ENCODE measurements around a stretch of chr7.

GRCh38 chr7:50629038-50630033, 64.1 kb upstream of the DDC start:
- PRO-cap: no peak
- RAMPAGE, long total RNA, 2 experiments: no peak in any of the 2 experiments

DNA sequence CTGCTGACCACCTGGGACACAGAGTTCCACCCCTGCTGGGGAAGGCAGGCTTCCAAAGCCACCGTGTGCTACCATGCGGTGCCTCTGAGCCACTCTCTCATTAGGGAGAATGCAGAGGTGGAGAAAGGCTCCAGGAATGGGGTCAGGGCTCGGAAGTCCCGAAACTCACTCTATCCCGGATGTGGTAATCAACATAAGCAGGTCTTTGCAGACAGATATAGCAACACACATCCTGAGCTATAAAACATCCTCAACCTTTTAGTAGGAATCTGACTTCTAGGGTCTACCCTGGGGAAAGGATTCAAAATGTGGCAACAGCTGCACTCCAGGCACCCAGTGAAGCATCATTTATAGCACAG, 91.4 kb upstream of the DDC start:
- PRO-cap: no peak
- RAMPAGE, long total RNA, 2 experiments: no peak in any of the 2 experiments

DNA sequence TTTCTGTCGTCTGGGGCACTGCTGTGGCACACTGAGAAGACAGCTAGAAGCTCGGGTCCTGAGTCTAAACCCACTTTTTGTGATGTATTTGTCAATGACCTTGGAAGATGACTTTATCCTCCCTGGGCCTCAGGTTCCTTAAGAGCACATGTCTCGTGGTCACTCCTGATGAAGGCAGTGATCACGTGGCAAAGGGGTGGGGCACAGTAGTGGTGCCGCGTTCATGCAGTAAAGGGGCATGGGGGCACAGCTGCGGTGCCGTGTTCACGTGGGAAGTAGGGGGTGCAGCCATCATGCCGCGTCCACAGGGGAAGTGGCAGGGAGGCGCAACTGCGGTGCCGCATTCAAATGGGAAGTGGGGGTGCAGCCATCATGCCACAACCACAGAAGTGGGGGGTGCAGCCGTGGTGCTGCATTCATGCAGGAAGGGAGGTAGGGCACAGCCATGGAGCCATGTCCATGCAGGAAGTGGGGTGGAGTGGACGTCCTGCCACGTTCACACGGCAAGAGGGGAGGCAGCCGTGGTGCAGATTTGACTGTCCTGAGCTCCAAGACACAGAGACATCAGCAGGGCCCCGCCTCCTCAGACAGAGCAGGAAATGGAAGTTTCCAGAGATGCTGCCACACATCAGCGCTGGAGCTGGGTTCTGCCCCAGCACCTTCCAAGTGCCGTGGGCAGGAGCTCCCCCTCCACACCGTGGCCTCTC, 94.9 kb upstream of the DDC start:
- PRO-cap: no peak
- RAMPAGE, long total RNA, 2 experiments: no peak in any of the 2 experiments

- PRO-cap: no peak
- RAMPAGE, long total RNA, 2 experiments: no peak in any of the 2 experiments
Measured at GRCh38 chr7:50683951-50684410, 98.7 kb downstream of the GRB10 start.

DNA sequence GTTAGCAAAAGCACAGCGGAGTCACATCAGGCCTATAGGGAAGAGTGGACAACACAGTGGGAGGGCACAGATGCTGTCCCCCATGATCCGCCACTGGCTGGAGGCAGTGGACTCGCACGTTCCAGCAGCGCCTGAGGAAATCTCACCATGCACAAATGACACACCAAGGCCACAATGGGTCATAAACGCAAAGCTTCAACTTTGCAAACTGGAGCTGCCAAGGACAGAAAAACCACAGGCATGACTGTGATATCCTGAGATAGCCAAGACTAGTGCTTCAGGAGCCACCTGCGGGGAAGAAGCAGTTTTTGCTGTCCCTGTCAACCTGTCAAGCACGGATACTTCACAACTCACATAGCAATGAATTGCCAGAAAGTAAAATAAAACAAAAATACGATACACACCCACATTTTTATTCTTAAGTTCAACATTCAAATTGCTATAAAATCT, 58.7 kb downstream of the GRB10 start:
- PRO-cap: no peak
- RAMPAGE, long total RNA, 2 experiments: no peak in any of the 2 experiments

- PRO-cap: no peak
- RAMPAGE, long total RNA, 2 experiments: no peak in any of the 2 experiments
Measured at GRCh38 chr7:50898578-50898959, 115.9 kb upstream of the GRB10 start.

DNA sequence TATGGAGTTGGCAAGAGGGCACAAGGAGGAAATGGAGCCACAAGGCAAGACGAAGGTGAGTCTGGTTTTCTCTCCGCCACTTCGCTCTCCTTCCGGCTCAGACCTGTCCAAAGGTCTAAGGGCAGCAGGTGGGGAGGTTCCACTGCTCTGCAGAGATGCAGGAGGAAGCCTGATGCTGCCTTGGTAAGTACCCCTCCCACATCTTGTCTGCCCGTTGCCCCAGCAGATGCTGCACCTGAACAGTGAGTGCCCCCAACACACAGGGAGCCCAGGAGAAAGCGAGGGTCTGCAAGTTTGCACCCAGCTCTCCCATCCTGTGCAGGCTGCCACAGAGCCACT, 235.3 kb downstream of the COBL start:
- PRO-cap: no peak
- RAMPAGE, long total RNA, 2 experiments: no peak in any of the 2 experiments

DNA sequence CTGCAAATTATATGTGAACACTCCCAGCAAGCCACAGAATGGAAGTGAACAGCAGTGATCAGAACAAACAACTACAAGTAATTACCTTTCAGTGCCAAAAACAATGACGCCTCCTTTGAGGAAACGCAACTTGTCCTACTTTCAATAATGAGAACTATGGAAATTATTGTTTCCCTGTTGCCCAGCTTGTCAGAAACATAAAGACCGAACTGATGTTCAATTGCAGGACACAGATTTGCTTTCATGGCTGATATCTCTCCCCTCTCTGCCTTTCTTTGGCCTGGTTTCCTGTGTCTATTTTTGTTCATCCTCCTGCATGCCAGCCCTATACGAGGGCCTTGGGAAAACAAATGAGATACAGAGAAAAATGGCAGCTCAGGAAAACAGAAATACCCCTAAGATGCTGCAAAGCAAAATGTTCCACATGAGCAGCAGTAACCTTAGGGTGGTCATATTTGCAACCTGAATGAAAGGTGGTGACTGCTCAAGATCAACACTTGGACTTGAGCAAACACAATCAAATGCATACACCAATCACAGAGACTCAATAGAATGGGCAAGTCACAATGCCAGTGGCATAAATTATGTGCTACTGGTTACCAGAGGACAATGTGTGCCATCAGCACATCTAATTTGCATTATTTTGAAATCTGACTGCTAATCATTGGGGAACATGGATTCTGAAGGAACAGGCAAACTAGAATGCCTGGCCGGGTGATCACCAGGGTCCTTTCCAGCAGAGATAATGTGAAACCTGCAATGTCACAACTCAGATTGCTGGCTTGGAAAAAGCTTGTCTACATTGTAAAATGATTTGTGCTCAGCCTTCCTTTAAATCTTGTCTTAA, 26.7 kb downstream of the COBL start:
- PRO-cap: no peak
- RAMPAGE, long total RNA, 2 experiments: no peak in any of the 2 experiments

- PRO-cap: no peak
- RAMPAGE, long total RNA, 2 experiments: no peak in any of the 2 experiments
Measured at GRCh38 chr7:51314729-51315063, 1.9 kb downstream of the COBL start.

DNA sequence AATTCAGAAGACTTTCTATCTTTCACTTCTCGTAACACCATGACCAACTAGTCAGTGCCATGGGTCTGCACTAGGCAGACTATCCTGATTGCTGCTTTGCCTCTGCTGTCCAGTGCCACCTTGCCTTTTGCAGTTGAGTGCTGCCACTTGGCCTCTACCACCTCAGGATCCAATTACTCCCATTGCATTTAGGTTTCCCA, 161.4 kb upstream of the POM121L12 start:
- PRO-cap: no peak
- RAMPAGE, long total RNA, 2 experiments: no peak in any of the 2 experiments

- PRO-cap: no peak
- RAMPAGE, long total RNA, 2 experiments: no peak in any of the 2 experiments
Measured at GRCh38 chr7:55066331-55067248, 47.8 kb downstream of the EGFR start.

DNA sequence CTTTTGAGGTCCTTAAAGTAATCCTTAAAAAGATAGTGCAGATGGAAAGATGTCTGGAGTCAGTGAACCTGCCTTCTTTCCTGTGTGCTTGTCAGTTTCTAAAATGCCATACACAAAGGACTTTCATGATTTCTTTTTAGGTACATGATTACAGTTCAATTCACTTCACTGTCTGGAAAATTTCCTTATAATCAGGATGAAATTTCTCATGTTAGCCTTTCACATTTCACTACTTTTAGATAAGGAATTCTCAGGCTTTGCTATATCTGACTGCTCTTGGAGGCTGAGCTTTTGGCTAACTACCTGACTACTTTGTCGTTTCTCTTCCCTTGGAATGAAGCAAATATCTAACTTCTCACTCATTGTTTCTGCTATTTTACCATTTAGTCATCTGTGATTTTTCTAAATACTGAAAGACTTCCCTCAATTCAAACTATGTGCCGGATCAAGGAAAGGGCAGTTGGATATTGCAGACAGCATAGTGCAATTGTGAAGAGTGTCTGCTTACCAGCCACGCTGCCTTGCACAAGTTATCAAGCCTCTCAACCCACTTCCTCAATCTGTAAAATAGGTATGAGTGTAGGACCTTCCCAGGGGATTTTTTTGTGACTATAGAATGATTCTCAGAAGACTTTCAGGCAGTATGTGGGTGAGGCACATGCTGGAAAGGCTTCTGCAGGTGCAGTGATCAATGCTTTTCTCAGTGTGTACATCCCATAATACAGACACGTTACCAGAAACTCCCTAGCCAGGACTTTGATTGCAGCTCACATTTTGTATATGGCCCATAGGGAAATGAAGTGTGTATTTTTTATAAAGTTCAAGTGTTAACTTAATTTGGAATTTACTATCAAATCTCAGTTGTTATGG, 54.2 kb downstream of the EGFR start:
- PRO-cap: no peak
- RAMPAGE, long total RNA, 2 experiments: no peak in any of the 2 experiments

DNA sequence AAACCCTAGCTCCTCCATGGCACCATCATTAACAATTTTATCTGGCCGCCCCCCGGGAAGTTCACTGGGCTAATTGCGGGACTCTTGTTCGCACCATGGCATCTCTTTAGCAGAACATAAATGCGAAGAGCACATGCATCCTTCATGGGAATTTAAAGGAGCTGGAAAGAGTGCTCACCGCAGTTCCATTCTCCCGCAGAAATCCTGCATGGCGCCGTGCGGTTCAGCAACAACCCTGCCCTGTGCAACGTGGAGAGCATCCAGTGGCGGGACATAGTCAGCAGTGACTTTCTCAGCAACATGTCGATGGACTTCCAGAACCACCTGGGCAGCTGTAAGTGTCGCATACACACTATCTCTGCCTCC, 127.6 kb downstream of the EGFR start:
- PRO-cap: no peak
- RAMPAGE, long total RNA, 2 experiments: no peak in any of the 2 experiments

DNA sequence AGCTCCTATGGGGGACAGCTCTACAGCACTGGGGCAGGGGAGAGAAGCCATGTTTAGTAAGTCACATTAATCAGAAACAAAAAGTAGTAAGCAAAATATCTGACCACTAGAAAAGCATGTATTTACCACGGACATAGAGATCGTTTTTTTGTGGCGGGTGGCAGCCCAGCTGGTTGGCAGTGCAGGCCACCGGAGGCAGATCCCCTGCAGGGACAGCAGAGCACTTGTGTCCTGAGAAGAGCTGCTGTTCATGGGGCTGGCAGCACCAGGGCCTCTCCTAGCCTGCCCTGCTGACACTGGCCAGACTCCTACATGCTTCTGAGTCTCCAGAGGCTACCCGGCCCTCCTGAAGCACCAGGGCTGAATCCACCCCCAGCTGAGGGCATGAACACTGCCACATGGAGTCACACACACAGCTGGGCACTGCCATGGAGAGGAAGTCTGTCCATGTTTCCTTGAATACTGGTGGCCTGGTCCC, 128.0 kb downstream of the EGFR start:
- PRO-cap: no peak
- RAMPAGE, long total RNA, 2 experiments: no peak in any of the 2 experiments

DNA sequence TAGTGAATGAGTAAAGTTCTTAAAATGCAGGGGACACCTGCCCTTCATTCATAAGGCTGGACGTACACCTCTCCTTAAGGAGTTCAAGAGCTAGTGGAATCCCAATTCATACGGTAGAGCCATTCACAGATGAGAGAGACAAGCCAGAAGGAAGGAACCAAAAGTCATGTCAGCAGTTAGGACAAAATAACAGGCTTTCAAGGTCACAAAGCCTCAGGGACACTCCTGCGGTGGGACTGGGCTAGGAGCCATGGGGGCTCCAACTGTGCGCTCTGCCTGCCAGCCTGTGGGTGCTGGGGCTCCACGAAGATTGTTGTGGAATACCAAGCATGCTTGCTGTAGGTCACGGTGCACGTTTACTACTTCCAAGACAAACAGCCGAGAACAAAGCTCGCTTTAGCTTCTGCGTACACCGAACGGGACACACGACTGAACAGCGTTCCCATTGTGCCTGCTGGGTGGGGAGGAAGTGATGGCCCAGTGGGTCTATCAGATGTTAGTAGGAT, 158.7 kb downstream of the EGFR start:
- PRO-cap: no peak
- RAMPAGE, long total RNA, 2 experiments: no peak in any of the 2 experiments

- PRO-cap: no peak
- RAMPAGE, long total RNA, 2 experiments: no peak in any of the 2 experiments
Measured at GRCh38 chr7:55459250-55460304, 94.4 kb downstream of the LANCL2 start.

DNA sequence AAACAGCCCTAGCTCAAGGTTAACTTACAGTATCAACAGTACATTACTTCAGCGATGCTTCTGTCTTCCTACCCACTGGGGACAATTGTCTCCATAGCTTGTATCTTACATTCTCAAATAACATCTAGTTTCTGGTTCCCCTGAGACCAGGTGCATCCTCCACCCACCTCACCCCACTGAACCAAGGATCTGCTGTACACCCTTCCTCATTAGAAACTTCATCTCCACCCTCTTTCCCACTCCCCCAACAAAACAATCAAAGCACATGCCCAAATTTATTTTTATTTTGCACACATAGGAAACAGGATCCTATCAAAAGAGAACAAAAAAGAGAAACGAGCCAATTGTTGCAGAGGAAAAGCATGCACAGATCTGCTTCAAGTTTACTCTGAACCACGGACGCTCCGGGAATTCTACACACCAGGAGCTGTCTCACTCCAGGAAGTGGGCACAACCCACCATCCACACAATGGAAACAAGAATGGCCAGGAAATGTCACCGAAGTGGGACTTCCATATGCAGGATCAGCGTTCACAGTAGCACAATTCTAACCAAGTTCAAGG, 101.9 kb downstream of the VOPP1 start:
- PRO-cap: no peak
- RAMPAGE, long total RNA, 2 experiments: no peak in any of the 2 experiments

- PRO-cap: no peak
- RAMPAGE, long total RNA, 2 experiments: no peak in any of the 2 experiments
Measured at GRCh38 chr7:55475393-55475884, 96.9 kb downstream of the VOPP1 start.

GRCh38 chr7:55521758-55522460, 50.4 kb downstream of the VOPP1 start:
- PRO-cap: no peak
- RAMPAGE, long total RNA, 2 experiments: no peak in any of the 2 experiments

DNA sequence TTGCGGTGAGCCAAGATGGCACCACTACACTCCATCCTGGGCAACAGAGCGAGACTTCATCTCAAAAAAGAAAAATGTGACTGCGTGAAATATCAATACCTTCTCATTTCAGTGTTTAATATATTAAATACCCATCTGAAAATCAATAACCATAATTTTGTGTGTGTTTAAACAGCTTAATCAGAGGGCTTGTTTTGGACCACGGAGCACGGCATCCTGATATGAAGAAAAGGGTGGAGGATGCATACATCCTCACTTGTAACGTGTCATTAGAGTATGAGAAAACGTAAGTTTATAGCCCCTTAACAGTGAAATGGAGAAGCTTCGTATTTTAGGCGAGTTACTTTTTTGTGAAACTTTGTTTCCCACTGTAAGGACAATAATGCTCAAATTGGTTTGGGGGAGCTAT, 6.3 kb downstream of the CCT6A start:
- PRO-cap: no peak
- RAMPAGE, long total RNA, 2 experiments: no peak in any of the 2 experiments